ENCODE measurements around the genes RASL11B, FIP1L1 and PDGFRA.

- PRO-cap, 2 experiments = no peak in any of the 2 experiments
Measured at GRCh38 chr4:48755092-48755599, 24.9 kb downstream of the FRYL start.

DNA sequence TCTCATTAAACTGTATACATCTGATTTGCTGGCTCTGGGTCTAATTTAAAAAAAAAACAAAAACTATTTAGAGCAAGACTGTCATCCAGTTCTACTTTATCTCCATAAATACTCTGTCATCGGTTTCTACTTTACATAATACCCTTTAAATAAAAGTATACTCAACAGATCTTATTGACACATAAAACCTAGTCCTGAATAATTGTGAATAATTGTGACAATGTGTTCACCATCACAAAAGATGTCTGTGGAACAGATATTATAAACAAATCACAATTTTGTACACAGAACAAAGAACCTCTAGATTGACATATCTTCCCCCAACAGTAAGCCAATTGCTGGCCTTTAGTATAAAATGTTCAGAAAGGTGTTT is 3.1 kb downstream of the FRYL start:
- PRO-cap, 2 experiments = no peak in any of the 2 experiments

GRCh38 chr4:48831721-48832088 is 817 bp downstream of the OCIAD1 start:
- PRO-cap, 2 experiments = peak in 1 of 2 experiments; most common minus-strand start chr4:48831861 (in 1)

GRCh38 chr4:52662256-52662928 is 3.3 kb upstream of the USP46 start:
- PRO-cap, 2 experiments = no peak in any of the 2 experiments

- PRO-cap, 2 experiments = no peak in any of the 2 experiments
Measured at GRCh38 chr4:52713089-52713684, 38.0 kb downstream of the ERVMER34-1 start.

DNA sequence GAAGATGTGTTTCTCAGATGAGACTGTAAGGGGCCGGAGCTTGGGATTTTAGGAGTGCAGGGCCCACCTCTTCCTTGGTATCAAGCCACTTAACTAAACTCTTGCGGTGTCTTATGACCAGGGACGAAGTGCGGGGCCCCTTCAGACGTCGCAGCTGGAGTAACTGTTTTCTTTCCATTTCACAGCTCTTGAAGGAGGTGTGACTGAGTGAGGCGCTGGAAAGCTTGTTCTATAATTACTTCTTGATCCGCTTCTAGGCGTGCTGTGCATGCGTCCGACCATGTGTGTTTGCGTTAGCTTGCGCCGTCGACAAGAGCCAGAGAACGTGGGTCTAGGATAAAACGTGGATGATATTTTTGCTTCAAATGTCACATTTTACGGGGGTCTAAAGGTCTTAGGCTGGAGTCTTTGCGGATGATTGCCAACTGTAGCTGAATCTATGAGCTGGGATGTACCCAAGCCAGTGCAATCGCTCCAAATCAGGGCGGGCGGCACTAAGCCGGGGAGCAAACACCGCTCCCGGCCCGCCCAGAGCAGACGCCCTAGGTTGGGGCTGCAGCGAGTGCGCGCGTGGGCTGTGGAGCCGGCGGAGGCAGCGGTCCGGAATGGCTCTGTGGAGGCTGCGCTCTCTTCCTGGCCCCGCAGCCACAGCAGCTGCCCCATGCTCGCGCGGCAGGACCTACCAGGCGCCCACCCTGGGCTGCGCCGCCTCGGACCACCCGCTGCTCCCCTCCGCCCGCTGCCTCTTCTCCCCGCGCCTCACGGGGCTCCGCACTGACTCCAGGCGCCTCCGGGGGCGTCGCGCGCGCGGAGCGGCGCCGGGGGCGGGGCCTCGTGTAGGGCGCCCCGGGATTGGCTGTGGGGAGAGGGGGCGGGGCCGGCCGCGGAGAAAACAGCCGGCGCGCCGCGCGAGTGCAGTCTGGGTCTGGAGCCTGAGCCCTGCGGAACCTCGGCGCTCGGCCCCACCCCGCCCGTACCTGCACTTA is at the start of gene RASL11B:
TSS of gene RASL11B (plus strand) at position 917 of the 986 bp plus-strand sequence.
- PRO-cap, 2 experiments = peak in 2 of 2 experiments; most common plus-strand start position 917 of the sequence (in 2); most common minus-strand start position 748 of the sequence (in 1)

GRCh38 chr4:52863054-52863573 is 997 bp downstream of the RASL11B start:
- PRO-cap, 2 experiments = no peak in any of the 2 experiments

DNA sequence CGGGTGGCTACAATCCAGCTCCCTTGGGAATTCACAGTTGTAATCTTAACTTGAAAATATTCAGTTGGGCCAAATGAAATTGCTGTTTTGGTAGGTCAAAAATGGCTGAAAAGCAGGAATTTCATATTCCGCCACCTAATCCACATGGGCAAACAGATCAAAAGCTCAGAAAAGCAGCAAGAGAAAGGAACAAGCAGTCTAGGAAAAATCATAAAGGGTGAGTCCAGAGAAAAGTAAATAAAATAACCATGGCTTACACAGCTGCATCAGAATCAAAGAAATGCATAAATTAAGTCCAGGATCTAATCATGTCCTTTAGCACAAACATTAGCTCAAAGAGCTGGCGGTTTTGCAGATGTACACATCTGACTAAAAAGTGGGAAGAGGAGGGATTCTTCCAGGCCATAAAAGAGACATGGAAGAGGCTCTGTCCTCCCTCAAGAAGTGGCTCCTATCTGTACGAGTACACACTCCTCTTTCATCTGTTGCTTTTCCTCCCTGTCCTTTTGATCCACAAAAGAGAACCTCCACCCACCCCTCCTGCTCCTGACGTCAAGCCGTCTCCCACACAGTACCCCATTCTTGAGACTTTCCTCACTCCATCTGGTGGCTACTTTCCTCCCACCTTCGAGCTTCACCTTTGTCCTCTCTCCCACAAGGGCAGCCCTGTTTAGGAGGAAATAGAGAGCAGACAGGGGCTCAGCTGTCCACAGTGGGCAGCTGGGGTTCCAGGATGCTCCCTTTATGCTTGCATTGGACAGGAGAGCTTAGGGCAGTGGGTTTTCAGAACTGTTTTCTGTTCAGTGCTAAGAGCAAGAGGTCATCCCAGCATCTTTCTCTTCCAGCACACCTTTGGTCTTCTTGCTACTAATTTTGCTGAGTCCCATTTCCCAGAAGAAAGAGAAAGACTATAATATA is 92.6 kb downstream of the RASL11B start:
- PRO-cap, 2 experiments = no peak in any of the 2 experiments

GRCh38 chr4:52957121-52957814 is 95.2 kb downstream of the RASL11B start:
- PRO-cap, 2 experiments = no peak in any of the 2 experiments

- PRO-cap, 2 experiments = no peak in any of the 2 experiments
Measured at GRCh38 chr4:53365064-53365538, 760 bp downstream of the SCFD2 start.

- PRO-cap, 2 experiments = peak in 2 of 2 experiments; most common plus-strand start chr4:53377651 (in 2); most common minus-strand start chr4:53378106 (in 2)
Measured at GRCh38 chr4:53377077-53378434, at the start of gene FIP1L1. Gene FIP1L1, plus strand, starts transcription at chr4:53377641.

DNA sequence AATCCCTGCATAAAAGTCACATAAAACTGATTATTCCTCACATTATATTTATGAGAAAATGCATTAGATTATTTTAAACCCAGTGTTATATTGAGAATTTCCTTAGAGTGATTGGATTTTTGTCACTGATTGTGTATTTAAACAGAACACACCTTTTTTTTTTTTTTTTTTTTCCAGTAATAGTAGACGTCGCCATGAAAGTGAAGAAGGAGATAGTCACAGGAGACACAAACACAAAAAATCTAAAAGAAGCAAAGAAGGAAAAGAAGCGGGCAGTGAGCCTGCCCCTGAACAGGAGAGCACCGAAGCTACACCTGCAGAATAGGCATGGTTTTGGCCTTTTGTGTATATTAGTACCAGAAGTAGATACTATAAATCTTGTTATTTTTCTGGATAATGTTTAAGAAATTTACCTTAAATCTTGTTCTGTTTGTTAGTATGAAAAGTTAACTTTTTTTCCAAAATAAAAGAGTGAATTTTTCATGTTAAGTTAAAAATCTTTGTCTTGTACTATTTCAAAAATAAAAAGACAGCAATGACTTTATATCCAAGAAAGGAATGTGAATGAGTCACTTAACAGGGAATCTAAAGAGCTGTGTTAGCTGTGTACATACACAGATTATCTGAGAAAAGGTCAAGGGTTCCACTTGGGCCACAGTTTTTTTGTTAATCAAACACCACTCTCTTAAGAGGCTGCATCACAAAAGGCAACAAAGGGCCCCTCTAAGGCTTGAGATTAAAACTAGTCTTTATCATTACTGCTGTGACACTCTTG is 81.9 kb downstream of the FIP1L1 start:
- PRO-cap, 2 experiments = no peak in any of the 2 experiments

DNA sequence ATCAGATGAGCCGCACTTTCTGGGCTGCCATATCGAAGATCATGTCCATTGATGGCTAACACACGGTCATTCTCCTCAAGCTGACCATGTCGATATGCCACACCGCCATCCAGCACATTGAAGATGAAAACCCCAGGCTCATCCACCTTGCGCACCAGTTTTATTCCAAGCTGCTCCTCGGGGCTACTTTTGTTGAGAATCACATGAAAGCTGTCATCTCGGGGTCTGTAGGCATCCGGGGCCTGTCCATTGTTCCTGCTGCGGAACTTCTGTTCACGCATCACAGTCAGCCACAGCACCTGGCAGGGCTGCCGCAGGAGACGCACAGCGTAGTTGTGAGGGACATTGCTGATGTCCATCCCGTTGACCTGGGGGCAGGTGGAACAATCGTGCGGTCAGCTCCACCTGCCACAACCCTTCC is 95.2 kb downstream of the LNX1 start:
- PRO-cap, 2 experiments = no peak in any of the 2 experiments

GRCh38 chr4:53513591-53514120 is 77.6 kb downstream of the LNX1 start:
- PRO-cap, 2 experiments = no peak in any of the 2 experiments

DNA sequence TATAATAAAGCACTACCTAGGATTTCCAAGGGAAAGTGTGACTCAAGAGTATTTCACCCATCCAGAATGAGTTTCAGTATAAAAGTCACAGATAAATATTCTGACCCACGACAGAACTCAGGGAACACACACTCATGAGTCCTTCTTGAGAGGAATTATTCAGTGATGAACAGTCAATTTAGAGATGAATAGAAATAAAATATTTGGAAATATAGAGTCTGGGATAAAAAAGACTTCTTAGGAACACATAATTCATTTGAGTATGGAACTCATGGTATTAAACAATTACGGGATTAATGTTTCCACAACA is 143.4 kb upstream of the LNX1 start:
- PRO-cap, 2 experiments = no peak in any of the 2 experiments

DNA sequence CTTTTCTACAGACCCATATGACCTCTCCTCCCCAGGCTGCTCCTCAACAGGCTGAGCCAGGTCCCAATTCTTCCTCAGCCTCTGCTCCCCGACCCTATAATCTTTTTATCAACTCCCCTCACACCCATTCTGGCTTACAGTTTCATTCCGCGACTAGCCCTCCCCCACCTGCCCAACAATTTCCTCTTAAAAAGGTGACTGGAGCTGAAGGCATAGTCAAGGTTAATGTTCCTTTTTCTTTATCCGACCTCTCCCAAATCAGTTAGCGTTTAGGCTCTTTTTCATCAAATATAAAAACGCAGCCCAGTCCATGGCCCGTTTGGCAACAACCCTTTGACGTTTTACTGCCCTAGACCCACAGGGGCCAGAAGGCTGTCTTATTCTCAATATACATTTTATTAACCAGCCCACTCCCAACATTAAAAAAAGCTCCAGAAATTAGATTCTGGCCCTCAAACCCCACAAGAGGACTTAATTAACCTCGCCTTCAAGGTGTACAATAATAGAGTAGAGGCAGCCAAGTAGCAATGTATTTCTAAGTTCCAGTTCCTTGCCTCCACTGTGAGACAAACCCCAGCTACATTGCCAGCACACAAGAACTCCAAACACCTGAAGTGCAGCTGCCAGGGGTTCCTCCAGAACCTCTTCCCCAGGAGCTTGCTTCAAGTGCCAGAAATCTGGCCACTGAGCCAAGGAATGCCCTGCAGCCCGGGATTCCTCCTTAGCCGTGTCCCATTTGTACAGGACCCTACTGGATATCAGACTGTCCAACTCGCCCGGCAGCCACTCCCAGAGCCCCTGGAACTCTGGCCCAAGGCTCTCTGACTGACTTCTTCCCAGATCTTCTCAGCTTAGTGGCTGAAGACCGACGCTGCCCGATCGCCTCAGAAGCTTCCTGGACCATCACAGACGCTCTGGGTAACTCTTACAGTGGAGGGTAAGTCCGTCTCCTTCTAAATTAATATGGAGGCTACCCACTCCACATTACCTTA is 42.7 kb downstream of the CHIC2 start:
- PRO-cap, 2 experiments = no peak in any of the 2 experiments

- PRO-cap, 2 experiments = no peak in any of the 2 experiments
Measured at GRCh38 chr4:54059294-54059694, 5.1 kb downstream of the CHIC2 start.

- PRO-cap, 2 experiments = no peak in any of the 2 experiments
Measured at GRCh38 chr4:54227883-54228643, 1.0 kb upstream of the PDGFRA start.

DNA sequence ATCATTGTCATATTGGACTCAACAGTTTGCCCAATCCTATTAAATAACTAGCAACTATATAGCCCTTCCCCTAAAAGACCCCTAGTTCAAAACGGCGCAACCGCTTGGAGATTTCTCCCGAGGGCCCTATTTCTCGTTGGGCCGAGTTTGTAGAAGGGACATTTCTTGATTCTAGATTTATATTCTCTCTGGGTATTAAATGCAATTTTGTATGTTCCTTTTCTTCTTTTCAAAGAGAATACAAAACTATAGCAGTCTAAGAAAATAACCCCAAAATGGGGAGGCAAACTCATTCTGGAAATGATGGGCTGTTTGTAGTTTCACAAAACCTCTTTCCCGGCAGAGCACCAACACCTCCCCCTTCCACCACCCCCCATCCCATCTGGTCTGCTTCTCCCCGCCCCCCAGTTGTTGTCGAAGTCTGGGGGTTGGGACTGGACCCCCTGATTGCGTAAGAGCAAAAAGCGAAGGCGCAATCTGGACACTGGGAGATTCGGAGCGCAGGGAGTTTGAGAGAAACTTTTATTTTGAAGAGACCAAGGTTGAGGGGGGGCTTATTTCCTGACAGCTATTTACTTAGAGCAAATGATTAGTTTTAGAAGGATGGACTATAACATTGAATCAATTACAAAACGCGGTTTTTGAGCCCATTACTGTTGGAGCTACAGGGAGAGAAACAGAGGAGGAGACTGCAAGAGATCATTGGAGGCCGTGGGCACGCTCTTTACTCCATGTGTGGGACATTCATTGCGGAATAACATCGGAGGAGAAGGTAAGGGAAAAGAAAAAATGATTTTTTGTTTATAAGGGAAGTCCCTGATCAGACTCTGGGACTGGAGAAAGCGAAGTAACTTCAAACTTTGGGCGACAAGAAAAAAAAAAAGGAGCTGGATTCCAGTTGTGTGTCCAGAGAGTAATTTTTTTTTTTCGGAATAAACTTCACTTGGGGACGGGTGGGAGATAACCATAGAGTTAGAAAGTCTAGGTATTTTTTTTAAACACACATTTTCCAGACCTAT is at the start of gene PDGFRA:
TSS of gene PDGFRA (plus strand) at position 650 of the 1,019 bp plus-strand sequence.
- PRO-cap, 2 experiments = peak in 2 of 2 experiments; most common plus-strand start position 650 of the sequence (in 1); most common minus-strand start position 341 of the sequence (in 1)

DNA sequence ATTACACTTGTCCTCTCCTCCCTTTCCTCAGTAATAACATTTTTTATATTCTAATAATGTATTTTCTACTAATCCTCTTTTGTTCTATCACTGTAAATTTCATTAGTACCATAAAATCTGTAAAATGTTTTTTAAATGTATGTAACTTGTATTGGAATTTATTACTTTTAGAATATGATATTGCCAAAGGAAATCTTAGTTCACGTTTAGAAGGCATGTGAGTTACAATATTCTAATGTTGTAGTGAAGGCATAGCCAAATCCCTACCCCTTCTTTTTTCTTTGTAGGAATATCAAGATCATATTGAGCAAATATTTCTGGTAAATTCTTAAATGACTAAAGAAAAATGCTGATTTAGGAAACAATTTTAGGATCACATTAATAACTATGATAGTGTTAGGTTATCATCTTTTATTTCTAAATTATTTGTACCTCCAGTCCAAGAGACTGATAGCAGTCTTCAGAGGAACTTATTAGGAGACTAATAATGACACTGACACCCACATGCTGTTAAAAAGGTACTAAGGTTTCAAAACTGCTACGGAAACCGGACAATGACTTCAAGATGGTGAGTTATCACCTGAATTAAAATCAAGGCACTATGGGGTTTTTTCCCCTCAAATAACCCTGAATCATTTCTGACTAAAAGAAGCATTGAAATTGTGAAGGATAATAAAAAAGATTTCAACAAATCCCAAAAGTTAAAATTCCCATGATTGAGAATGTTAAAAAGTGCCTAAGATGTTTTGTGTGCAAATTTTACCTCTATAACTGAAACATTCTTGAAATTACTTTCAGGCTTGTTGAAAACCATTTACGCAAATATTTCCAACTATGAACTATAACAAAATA is 38.1 kb downstream of the TMEM165 start:
- PRO-cap, 2 experiments = no peak in any of the 2 experiments

All from Metastatic Liver Carcinoma in the Lung (tissue), 2 donors.